ENCODE results near the gene PRR33.

GRCh38 chr11:1705384-1706097 is 8.5 kb downstream of the KRTAP5-6 start:
- CAGE, long polyA plus RNA, result no peak
- RRBS, result no CpG with 5 or more reads among the region's 12 CpGs

GRCh38 chr11:1733495-1733842 is 16.9 kb downstream of the IFITM10 start:
- CAGE, long polyA plus RNA, result no peak
- RRBS, result no CpG with 5 or more reads among the region's 7 CpGs

DNA sequence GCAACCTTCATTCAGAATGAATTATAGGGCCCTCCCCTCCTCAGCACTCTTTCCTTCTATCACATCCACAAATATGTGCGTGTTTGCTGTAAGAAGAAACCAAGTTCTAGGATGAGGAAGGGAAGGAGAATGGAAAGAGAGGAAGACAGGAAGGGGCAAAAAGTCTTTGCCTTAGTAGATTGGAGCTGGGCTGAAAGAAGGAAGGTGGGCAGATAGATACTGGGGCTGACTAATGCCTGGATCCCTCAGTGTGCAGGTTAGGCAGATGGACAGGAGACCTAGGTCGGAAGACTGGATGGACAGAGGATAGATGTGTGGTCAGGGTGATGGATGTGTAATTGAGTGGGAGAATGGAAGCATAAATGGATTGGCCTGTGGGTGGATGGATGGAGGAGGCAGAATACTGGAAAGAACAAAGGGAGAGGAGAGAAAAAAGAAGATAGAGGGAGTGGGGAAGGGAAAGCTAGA is 14.3 kb downstream of the IFITM10 start:
- CAGE, long polyA plus RNA, result no peak
- RRBS, result no CpG with 5 or more reads among the region's 2 CpGs

- CAGE, long polyA plus RNA, result no peak
- RRBS, result 68% methylated on average over 12 of the region's 21 CpGs
Measured at GRCh38 chr11:1842444-1843093, 3.8 kb downstream of the TNNI2 start.

- CAGE, long polyA plus RNA, result no peak
- RRBS, result no CpG with 5 or more reads among the region's 4 CpGs
Measured at GRCh38 chr11:1861709-1862475, 9.0 kb downstream of the LSP1 start.

- CAGE, long polyA plus RNA, result no peak
- RRBS, result 49% methylated on average over 7 of the region's 14 CpGs
Measured at GRCh38 chr11:1864578-1865303, 11.9 kb downstream of the LSP1 start.

DNA sequence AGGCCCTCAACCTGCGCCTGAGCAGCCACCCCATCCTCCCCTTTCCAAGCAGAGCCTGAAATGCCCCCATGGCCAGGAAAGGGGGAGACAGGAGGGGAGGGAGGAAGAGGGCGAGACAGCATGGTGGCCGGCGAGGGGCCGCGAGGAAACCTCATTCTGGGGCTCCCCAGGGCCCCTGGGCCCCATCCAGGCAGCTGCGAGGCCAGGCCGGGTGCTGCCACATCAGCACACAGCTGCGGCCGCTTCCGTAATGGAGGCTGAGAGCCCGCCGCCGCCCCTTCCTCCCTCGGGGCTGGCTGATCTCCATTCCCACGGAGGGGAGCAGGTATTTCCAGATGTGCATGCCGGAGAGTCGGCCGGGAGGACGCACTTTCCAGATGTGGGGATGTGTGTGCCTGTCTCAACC is 10.0 kb downstream of the PRR33 start:
- CAGE, long polyA plus RNA, result no peak
- RRBS, result 41% methylated on average over 6 of the region's 20 CpGs

- CAGE, long polyA plus RNA, result no peak
- RRBS, result no CpG with 5 or more reads among the region's 14 CpGs
Measured at GRCh38 chr11:1882292-1882811, 9.3 kb downstream of the PRR33 start.

DNA sequence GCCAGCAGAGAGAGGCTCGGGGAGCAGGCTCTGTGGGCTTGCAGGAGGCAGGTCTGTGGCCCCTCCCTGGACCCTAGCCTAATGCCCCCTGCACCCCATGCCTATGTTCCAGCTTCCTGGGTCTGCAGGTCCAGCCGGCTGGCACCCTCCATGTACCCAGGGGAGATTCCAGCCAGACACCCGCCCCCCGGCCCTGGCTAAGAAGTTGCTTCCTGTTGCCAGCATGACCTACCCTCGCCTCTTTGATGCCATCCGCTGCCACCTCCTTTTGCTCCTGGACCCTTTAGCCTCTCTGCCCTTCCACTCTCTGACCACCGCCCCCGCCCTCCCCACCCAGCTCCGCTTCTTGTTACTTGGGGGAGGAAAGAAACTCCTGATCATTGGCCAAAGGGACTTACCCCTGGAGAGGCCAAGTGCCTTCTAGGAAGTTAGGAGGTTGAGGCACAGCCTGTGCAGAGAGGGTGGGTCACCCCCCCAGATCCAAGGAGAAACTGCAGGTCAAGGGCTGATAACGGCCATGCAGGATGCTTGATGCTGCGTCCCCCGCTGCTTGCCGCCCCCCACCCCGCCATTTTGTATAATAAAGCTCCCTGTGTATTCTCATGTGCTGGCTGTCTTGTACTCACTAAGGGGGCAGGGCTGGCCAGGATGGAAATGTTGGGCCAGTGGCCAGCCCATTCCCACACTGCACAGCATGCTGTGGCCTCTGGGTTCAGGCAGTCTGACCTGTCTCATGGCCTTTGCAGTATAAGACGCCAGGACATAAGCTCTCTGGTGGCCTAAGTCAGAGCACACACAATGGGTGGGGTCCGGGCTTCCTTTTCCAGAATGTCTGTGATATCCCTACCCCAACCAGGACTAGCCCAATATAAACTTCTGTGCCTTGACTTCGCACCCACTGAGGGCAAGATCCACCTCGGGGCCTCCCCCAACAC is at the start of gene PRR33:
PRR33 (minus strand) TSS at position 235 of the 935 bp plus-strand sequence.
- CAGE, long polyA plus RNA, result no peak
- RRBS, result 43% methylated on average over 3 of the region's 18 CpGs

DNA sequence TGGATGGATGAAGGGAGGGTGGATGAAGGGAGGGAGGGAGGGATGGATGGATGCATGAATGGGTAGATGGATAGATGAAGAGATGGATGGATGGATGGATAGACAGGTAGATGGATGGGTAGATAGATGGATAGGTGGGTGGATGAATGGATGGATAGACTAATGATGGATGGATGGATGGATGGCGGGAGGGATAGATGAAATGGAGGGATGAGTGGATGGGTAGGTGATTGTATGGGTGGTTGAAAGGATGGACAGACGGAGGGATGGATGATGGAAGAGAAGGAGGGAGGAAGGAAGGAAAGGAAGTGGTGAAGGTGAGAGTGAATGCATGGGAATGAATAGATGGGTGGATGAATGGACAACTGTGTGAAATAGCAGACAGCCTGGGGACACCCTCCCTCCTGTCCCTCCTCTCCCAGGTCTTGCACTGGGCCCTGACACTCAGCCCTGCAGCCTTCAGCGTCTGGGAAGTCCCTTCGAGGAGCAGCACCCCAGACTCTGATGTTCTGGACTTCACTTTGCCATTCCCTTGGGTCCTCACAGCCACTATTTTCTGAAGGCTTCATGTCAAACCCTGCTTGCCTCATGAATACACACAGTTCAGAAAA is 3.6 kb upstream of the TNNT3 start:
- CAGE, long polyA plus RNA, result no peak
- RRBS, result no CpG with 5 or more reads among the region's 4 CpGs

GRCh38 chr11:1916864-1917599 is 2.5 kb upstream of the TNNT3 start:
- CAGE, long polyA plus RNA, result no peak
- RRBS, result no CpG with 5 or more reads among the region's 9 CpGs

GRCh38 chr11:1919809-1920322 is 363 bp downstream of the TNNT3 start:
- CAGE, long polyA plus RNA, result no peak
- RRBS, result 86% methylated on average over 2 of the region's 22 CpGs

GRCh38 chr11:2102578-2103011 is 36.6 kb downstream of the IGF2 start:
- CAGE, long polyA plus RNA, result no peak
- RRBS, result no CpG with 5 or more reads among the region's 5 CpGs

DNA sequence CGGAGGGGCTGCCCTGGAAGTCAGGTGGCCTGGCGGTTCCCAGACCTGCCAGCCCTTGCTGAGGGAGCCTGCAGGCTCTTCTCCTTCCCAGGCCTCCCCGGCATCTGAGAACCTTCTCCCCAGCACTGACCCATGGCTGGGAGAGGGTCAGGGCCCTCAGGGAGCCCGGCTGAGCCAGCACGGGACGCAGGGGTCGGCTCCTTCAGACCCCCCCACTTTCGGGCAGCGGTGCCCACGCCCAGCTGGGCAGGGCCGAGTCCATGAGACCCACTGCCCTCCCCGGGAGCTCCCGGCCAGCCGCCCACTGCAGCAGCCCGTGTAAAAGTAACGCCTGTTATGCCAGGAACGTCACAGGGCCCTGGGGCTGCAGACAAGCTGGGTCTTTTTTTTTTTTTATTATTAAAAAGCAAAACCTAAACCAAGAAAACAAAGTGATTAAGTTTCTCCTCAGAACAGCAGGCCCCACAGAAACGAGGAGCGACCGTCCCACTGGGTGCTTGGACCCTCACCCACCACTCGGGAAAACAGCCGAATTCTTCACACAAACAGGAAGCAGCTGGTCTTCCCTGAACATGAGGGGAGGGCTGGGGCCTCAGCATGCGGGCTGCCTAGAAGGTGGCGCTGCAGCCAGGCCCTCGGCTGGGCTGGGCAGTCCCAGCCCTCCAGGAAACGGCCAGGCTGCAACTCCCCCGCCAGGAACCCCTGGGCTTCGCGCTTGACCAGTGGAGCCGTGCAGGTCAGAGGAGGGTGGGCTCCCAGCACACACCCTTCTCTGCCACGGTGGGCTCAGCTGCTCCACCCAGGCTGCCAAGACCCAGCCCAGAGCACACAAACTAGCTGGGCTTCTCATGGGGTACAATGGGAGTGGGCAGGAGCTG is 29.9 kb downstream of the IGF2 start:
- CAGE, long polyA plus RNA, result no peak
- RRBS, result 51% methylated on average over 6 of the region's 31 CpGs

DNA sequence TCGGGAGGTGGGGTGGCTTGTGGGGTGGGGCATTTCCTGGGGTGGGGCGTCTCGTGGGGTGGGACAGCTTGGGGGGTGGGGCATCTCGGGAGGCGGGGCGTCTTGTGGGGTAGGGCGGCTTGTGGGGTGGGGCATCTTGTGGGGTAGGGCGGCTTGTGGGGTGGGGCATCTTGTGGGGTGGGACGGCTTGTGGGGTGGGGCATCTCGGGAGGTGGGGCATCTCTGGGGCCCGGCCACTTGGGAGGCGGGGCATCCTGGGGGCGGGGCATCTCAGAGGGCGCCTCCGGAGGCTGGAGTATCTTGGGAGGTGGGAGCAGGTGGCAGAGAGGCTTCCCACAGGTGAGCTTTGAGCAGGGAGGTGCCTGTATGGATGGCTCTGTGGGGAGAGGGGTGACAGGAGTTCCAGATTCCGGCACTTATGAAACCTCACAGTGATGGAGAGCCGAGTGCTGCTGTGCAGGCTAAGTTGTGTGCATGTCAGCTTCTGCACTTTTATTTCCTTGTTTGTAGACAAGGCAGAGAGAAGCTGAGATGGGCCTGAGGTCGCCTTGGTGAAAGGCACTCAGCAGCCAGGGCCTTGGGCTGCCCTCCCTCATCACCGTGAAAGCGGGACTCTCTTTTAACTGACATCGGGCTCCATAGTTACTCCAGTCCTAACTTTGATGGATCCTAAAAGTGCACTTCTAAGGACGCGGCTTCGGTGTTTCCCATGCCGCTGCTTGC is 7.4 kb downstream of the CD81 start:
- CAGE, long polyA plus RNA, result no peak
- RRBS, result 60% methylated on average over 5 of the region's 25 CpGs

GRCh38 chr11:2390539-2391241 is 9.9 kb upstream of the TSSC4 start:
- CAGE, long polyA plus RNA, result no peak
- RRBS, result no CpG with 5 or more reads among the region's 14 CpGs

GRCh38 chr11:2427106-2427648 is 17.1 kb downstream of the TRPM5 start:
- CAGE, long polyA plus RNA, result no peak
- RRBS, result no CpG with 5 or more reads among the region's 14 CpGs

- CAGE, long polyA plus RNA, result no peak
- RRBS, result 58% methylated on average over 3 of the region's 19 CpGs
Measured at GRCh38 chr11:2528585-2529325, 83.9 kb downstream of the KCNQ1 start.

GRCh38 chr11:2658930-2659681 is 214.3 kb downstream of the KCNQ1 start:
- CAGE, long polyA plus RNA, result no peak
- RRBS, result no CpG with 5 or more reads among the region's 5 CpGs

DNA sequence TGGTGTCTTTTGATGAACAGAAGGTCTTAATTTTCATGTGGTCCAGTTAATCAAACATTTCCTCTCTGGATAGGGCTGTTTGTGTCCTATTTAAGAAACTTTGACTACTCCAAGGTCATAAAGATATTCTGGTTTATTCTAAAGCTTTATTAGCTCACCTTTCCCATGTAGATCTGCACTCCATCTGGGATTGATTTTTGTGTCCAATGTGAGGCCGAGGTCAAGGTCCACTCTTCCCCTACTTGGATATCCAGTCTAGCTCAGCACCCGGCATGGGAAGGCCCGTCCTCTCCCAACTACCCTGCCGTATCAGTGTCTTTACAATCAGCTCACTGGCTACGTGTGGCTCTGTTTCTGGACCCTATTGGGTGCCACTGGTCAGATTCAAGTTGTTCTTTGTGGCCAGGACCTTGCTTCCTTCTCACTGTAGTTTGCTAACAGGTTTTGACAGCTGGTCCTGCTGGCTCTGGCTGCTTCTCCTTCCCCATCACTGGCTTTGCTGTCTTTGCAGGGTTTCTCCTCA is 216.7 kb downstream of the CDKN1C start:
- CAGE, long polyA plus RNA, result no peak
- RRBS, result no CpG with 5 or more reads among the region's 5 CpGs